Cerebellum (tissue), 5 donors: ENCODE measurements around the genes KMO and CATSPERE.

- PRO-cap, 3 experiments: no peak in any of the 3 experiments
- RAMPAGE, long total RNA: no peak
These were observed 975 bp upstream of the KMO start for GRCh38 chr1:241531122-241531683.

GRCh38 chr1:241531684-241532685, at the start of gene KMO:
TSS of gene KMO (plus strand) at chr1:241532378.
- PRO-cap, 3 experiments: no peak in any of the 3 experiments
- RAMPAGE, long total RNA: no peak

DNA sequence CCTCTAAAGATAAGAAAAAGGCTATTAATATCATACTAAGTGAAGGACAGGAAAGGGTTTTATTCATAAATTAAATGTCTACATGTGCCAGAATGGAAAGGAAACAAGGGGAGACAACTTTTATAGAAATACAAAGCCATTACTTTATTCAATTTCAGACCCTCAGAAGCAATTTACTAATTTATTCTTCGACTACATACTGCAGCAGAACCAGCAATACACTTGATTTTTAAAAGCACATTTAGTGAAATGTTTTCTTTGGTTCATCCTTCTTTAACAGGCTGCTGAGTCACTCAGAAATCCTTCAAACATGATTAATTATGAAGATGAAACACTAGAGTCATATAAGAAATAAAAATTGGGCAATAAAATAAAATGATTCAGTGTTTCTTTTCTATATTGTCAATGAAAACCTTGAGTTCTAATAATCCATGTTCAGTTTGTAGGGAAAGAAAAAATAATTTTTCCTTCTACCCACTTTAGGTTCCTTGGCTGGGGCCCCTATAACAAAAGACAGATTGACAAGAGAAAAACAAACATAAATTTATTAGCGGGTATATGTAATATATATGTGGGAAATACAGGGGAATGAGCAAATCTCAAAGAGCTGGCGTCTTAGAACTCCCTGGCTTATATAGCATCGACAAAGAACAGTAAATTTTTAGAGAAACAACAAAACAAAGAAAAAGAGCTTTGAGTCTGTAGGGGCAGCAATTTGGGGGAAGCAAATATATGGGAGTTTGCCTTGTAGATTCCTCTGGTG, 46.9 kb downstream of the CHML start:
- PRO-cap, 3 experiments: no peak in any of the 3 experiments
- RAMPAGE, long total RNA: no peak

GRCh38 chr1:242008853-242009178, 9.9 kb upstream of the MAP1LC3C start:
- PRO-cap, 3 experiments: no peak in any of the 3 experiments
- RAMPAGE, long total RNA: no peak

GRCh38 chr1:243253126-243253948, 1.7 kb downstream of the CEP170 start:
- PRO-cap, 3 experiments: no peak in any of the 3 experiments
- RAMPAGE, long total RNA: no peak

DNA sequence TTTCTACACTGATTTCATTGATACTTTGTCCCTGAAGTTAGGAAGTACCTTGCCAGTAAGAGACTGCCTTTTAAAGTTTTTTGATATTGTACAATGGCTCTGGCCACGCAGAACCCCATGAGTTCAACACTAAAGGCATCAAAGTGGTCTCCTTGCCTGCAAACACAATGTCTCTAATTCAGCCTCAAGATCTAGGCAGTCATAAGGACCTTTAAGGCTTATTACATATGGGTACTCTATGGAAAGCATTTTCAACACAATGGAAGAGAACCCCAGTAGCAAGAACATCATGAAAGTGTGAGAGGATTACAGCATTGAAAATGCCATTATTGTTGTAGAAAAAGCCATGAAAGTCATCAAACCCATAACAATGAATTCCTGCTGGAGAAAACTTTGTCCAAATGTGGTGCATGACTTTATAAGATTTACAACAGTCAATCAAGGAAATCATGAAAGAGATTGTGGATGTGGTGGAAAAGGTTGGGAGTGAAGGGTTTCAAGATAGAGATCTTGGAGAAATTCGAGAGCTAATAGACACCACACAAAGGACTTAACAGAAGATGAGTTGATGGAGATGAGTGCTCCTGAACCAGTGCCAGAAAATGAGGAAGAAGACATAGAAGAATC, 46.9 kb downstream of the SDCCAG8 start:
- PRO-cap, 3 experiments: no peak in any of the 3 experiments
- RAMPAGE, long total RNA: no peak

GRCh38 chr1:243367002-243367752, 111.3 kb downstream of the SDCCAG8 start:
- PRO-cap, 3 experiments: no peak in any of the 3 experiments
- RAMPAGE, long total RNA: no peak

DNA sequence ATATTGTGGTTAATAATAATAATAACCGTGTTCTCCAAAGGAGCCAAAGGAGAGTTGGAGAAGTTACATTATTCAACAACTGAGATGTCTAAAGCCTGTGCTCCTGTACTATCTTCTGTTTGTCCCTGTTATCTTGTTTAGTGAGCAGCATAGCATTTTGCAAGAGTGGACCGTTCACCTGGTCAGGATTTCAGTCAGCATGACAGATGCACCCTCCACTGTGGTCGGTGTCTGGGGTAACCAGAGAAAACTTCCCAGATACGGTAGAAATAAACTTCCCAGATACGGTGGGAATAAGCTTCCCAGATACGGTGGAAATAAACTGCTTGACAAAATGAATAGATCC, 198.8 kb downstream of the SDCCAG8 start:
- PRO-cap, 3 experiments: no peak in any of the 3 experiments
- RAMPAGE, long total RNA: no peak

- PRO-cap, 3 experiments: no peak in any of the 3 experiments
- RAMPAGE, long total RNA: no peak
These were observed 244.7 kb downstream of the SDCCAG8 start for GRCh38 chr1:243500372-243501054.

DNA sequence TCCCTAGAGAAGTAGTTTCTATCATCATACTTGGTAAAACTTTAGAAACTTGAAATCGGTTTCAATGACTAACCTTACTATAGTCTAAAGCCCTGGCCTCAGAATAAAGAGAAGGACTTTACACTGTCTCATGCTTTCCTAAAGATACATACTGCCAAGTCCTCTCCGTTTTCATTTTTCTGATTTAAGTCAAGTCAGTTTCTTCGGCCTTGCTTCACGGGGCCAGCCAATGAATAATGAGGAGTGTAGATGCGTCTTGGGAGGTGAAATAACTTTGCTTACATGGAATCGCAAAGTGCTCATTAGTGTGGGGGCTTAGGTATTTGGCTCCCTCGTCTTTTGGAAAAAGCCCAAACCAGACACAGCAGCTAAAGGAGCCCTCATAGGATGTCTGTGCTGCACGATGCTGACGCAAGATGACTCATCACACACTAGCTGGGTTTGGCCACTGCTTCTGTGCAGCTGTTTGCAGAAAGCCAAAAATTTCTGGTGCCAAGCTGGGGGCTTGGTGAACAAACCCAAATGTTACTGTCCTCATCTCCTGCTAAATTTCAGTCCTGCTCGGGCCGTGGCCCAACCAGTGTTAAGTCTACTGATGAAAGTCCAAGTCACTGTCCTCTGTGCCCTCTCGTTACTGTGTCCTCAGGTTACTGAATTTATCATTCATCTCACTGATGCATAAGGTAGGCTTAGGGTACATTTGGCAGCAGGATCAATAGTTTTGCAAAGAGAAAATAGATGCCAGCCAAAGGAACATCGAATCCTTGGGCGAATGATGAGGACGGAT, 78.7 kb upstream of the C1orf100 start:
- PRO-cap, 3 experiments: no peak in any of the 3 experiments
- RAMPAGE, long total RNA: no peak

GRCh38 chr1:244450891-244451612, 657 bp downstream of the ADSS2 start:
- PRO-cap, 3 experiments: peak in 3 of 3 experiments; most common plus-strand start chr1:244451244 (in 3); most common minus-strand start chr1:244451140 (in 1)
- RAMPAGE, long total RNA: no peak

- PRO-cap, 3 experiments: peak in 3 of 3 experiments; most common plus-strand start chr1:244461275 (in 2); most common minus-strand start chr1:244461373 (in 1)
- RAMPAGE, long total RNA: no peak
These were observed at the start of gene CATSPERE for GRCh38 chr1:244460909-244462241. TSS of gene CATSPERE (plus strand) at chr1:244461273.

GRCh38 chr1:244654168-244655052, 1.5 kb downstream of the DESI2 start:
- PRO-cap, 3 experiments: no peak in any of the 3 experiments
- RAMPAGE, long total RNA: no peak

GRCh38 chr1:244665621-244666538, 13.0 kb downstream of the DESI2 start:
- PRO-cap, 3 experiments: no peak in any of the 3 experiments
- RAMPAGE, long total RNA: no peak

GRCh38 chr1:244761363-244761675, 30.5 kb upstream of the ENSG00000284188 start:
- PRO-cap, 3 experiments: no peak in any of the 3 experiments
- RAMPAGE, long total RNA: no peak

GRCh38 chr1:244850391-244850677, 14.0 kb downstream of the HNRNPU start:
- PRO-cap, 3 experiments: no peak in any of the 3 experiments
- RAMPAGE, long total RNA: no peak

- PRO-cap, 3 experiments: peak in 1 of 3 experiments; most common minus-strand start chr1:244865152 (in 1)
- RAMPAGE, long total RNA: no peak
These were observed 484 bp upstream of the HNRNPU start for GRCh38 chr1:244864817-244865236.

DNA sequence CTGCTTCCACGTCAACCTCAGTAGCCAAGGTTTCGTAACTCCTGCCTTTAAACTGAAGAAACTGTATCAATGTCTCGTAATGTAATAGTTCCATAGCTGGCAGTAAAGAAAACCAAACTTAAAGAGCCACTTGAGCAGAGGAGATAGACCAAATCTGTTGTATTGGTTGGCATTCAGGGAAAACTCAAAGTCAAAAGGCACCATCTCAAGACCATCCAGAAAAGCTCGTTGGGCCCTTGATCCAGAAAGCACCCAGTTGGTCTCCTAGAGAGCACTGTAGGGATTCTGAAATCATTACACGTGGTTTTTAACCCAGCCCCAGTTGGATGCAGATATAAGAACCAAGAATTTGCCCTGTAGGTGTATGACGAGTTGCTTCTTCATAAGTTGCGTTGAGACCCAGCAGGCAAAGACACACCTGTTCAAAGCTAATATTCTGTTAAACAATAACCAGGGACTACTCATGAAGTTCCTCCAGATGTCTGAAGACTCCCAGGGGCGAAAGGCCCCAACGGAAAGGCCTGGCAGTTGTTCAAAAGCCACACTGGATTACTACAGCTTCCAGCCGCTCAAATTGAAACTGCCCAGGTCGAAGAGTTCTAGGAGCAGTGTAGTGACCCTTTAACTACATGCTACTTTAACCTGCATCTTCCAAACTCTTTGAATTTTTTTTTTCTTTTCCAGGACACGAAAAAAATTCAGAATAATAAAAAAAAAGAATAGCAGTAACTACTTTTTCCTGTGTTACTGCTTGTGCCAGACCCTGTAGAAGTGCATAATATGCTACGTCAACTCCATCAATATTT, 16.6 kb upstream of the EFCAB2 start:
- PRO-cap, 3 experiments: no peak in any of the 3 experiments
- RAMPAGE, long total RNA: no peak

DNA sequence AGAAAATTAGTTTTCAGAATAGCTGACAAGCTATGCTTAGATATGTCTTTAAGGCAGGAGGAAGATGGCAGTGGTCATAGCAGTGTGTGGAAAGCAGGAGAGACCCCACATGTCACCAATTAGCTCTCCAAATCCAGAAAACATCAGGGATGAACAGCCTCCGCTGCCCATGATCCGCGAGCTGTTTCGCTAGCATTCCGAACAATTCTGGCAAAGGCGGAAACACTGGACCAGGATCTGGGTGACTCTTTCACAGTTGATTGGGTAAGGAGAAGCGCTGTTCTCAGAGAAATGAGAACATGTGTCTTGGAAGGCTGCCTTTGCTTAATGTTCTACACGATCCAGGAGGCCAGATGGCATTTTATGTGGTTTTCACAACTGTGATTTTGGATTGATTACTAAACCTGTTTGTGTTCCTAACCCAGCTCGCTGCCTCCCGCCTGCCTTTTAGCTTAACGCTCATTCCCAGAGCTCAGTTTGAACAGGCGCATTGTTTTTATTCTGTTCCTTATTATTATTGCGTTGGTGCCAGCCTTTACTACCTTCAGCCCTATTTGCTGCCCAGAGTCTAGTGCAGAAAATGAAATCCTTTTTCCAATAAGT, 144.0 kb downstream of the KIF26B start:
- PRO-cap, 3 experiments: peak in 1 of 3 experiments; most common plus-strand start position 462 of the sequence (in 1); most common minus-strand start position 209 of the sequence (in 1)
- RAMPAGE, long total RNA: no peak

DNA sequence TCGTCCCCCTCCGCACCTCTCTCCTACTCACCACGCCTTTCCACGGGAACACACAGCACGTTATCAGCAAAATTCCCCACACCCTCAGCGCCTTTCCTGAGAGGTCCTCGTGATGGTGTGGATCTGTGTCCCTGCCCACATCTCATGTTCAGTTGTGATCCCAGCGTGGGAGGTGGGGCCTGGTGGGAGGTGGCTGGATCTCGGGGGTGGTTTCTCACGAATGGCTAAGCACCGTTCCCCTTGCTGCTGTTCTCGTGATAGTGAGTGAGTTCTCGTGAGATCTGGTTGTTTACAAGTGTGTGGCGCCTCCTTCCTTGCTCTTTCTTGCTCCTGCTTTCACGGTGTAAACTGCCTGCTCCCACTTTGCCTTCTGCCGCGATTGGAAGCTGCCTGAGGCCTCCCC, 190.6 kb downstream of the KIF26B start:
- PRO-cap, 3 experiments: no peak in any of the 3 experiments
- RAMPAGE, long total RNA: no peak